Left lung (tissue), 1 donor: ENCODE results near the gene CCNE1.

- PRO-cap = no peak
Observed at GRCh38 chr19:28606265-28606528, 606.8 kb downstream of the UQCRFS1 start.

DNA sequence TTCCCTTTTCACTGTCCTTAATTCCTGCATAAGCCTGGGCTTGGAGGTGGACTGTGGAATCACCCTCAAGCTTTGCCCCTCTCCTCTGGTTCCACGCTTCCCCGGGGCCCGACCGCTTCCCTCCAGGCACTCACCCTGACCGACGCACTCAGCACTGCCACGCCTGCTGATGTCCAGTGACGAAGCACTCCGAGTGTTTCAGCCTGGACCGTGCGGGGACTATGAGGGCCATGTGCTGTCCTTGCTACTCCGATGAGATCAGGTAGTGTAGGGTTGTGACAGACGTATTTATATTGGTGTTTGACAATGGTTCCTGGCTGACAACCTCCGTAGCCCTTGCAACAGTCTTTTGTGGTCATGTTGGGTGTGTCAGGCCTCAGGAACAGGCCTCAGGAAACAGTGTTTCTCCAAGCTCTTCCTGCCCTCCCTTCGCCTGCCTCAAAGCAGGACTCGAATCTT, 223.8 kb downstream of the UQCRFS1 start:
- PRO-cap = no peak

DNA sequence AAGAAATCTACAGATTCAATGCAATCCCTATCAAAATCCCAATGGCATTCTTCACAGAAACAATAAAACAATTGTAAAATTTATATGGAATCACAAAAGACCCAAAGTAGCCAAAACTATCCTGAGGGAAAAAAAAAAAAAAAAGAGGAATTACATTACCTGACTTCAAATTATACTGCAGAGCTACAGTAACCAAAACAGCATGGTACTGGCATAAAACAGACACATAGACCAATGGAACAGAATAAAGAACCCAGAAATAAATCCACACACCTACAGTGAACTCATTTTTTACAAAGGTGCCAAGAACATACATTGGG, 34.4 kb downstream of the UQCRFS1 start:
- PRO-cap = unidirectional peak, minus-strand start at position 131 of the sequence

- PRO-cap = no peak
Observed at GRCh38 chr19:29417249-29417730, 108.5 kb upstream of the VSTM2B start.

DNA sequence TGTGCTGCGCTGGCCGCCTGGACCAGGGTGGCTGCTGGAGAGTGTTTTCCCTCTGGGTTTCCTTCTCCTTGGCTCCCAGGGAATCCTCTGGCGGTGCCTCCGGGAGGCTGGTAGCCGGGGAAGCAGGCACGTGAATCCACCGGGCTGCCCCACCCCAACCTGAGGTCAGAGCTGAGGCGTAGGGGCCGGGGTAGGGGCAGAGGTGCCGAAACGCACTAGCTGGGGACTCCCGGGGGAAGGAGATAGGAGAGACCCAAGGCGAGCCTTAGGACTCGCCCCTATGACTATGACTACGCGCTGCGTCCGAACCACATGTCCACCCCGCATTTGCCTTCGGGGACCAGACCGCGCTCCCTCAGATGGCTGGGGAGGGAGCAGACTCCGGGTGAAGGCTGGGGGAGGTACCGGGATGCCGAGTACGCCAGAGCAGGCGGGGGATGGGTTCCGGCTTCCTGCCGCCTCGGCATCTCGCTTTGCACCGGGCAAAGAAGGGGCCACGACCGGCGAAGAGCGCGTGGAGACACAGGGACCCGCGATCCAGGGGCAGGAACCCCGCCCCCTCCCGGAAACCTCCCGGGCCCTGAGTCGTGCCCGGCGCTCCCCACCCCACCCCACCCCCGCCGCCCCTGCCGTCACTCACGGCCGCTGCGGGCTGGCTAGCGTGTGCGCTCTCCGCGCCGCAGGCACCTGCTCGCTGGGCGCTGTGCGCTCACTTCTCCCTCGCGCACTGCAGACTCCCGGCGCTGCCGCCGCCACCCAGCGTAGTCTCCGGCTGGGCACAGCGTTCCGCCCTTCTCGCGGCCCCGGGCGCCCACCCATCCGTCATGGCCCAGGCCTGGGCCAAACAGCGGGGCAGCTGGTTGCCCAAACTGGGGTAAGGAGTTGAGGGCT, 765 bp upstream of the VSTM2B start:
- PRO-cap = no peak

- PRO-cap = no peak
Observed at GRCh38 chr19:29587368-29587791, 18.7 kb upstream of the POP4 start.

GRCh38 chr19:29605007-29606119, 720 bp upstream of the POP4 start:
- PRO-cap = bidirectional peak, plus-strand start at chr19:29605924, minus-strand start at chr19:29605907

GRCh38 chr19:29665778-29666796, 826 bp downstream of the PLEKHF1 start:
- PRO-cap = bidirectional peak, plus-strand start at chr19:29666588, minus-strand start at chr19:29666368

DNA sequence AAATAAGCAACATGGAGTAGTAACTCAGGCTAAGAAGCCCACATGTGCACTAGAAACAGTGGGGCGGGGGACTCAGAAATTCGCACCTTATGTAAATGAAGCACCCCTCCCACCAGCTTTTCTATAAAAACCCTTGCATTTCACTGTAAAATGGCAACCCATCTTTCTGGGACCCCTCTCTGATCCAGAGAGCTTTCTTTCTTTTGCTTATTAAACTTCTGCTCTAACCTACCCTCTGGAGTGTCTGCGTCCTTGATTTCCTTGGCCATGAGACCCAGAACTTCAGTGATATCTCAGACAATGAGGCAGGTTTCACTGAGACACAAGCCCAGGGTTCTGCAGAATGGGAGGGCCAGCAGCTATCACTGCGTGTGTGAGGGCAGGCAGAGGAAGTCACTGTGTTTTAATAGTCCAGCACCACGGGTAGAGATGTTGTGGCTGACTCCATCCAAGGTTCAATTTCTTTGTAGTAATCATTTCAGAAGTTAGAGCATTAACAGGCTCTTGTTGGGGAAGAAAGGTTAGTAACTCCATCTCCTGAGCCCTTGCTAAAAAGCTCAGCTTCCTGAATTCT, 2.4 kb downstream of the C19orf12 start:
- PRO-cap = no peak

- PRO-cap = no peak
Observed at GRCh38 chr19:29810853-29811262, 933 bp upstream of the CCNE1 start.

DNA sequence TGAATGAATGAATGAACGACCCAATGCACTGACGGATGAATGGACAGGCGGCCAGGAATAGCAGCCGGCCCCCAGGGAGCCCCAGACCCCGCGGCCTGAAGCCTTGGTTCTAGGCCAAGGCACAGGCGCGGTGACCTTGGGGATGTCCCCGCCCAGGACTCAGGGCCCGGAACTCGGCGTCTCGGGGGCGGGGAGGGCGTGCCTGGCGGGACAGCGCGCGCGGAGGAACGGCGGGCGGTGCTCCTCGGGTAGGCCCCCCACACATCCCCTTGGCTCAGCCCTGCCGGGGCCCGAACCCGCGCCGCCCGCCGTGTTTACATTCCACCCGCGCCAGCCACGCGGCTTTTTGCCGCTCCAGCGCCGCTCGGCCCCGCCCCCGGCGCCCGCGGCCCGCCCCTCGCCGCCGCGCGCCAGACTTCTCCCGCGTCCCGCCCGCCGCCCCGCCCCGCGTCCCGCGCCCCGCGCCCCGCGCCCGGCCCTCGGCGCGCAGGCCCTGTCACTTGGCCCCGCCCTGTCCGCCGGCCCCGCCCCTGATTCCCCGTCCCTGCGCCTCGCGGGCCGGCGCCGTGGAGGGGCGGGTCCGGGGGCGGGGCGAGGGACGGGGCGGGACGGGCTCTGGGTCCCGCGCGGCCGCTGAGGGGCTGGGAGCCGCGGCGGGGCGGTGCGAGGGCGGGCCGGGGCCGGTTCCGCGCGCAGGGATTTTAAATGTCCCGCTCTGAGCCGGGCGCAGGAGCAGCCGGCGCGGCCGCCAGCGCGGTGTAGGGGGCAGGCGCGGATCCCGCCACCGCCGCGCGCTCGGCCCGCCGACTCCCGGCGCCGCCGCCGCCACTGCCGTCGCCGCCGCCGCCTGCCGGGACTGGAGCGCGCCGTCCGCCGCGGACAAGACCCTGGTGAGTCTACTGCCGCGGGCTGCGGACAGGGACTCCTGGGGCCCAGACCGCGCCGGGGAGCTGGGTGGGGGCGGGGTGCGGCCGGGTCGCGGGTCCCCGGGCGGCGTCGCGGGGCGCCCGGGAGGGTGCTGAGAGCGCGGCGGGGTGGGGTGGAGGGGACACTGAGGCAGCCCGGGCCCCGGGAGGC, at the start of gene CCNE1:
Gene CCNE1, plus strand, starts transcription at position 729 of the 1,077 bp plus-strand sequence.
- PRO-cap = bidirectional peak, plus-strand start at position 199 of the sequence, minus-strand start at position 105 of the sequence; bidirectional peak, plus-strand start at position 732 of the sequence, minus-strand start at position 376 of the sequence

DNA sequence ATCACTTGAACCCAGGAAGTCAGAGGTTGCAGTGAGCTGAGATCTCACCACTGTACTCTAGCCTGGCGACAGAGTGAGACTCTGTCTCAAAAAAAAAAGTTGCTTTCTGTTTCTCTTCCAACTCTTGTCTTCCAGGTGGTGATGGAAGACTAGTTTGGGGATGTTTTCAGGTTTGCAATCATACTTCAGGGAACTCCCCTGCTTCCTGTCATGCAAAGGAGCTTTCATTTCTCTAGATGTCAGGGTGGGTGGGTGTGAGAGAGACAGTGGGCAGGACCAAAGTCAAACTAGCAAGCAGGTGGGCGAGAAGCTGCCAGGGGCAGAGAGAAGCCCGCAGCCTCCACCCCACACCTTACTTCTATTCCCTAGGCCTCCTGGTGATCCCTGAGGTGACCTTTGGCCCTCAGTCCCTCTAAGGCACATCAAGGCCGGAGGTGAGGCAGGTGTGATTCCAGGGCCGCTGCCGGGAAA, 25.7 kb downstream of the CCNE1 start:
- PRO-cap = no peak

DNA sequence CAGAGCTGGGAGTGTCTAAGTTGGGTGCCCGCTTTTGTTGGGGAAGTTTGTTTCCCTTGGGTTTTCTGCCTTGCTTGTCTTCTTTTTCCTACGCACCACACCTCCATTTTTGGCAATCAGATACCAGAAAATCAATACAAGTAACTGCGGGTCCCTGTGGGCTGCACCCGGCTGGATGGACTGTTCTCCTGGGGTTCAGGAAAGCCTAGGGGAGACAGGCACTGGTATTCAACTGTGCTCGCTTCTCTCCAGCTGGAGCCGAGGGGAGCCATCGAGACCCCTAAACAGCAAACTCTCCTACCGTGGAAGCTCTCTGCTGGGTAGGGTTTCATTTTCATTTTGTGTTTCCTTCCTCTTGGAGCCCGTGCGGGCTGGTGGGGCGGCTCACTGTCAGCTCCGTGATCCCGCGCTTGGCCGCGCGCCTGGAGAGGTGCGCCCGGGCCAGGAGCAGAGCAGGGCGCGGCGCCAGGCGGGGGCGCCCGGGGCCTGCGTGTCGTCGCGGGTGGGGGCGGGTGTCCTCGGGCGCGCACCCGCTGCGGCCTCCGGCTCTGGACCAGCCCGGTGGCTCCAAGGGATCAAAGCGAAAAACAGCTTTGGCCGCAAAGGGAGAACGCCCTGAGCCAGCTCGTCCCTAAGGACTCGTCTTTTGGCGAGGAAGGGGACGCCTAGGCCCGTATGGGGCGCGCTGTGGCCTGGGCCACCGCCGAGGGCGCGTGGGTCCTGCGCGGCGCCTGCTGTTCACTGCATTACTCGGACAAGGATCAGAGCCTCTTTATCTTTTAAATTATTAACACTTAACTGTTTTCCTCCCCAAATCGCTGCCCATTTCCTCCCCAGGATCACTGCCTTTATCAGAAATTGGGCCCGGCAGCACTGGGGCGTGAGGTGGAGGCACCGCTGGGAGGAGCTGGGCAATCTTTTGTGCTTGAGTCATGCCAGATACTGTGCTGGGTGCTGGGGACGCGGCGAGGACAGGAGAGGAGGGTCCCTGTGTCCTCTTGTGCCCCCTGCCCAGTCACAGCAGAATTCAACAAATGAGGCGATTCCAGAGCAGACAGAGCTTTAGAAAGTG, 347.4 kb downstream of the ZNF536 start:
- PRO-cap = bidirectional peak, plus-strand start at position 387 of the sequence, minus-strand start at position 330 of the sequence; unidirectional peak, minus-strand start at position 748 of the sequence

GRCh38 chr19:31023078-31023573, 326.1 kb downstream of the TSHZ3 start:
- PRO-cap = no peak

GRCh38 chr19:31277349-31278400, 71.6 kb downstream of the TSHZ3 start:
- PRO-cap = no peak

GRCh38 chr19:31339267-31339799, 9.9 kb downstream of the TSHZ3 start:
- PRO-cap = no peak

- PRO-cap = no peak
Observed at GRCh38 chr19:31392317-31392868, 43.2 kb upstream of the TSHZ3 start.

DNA sequence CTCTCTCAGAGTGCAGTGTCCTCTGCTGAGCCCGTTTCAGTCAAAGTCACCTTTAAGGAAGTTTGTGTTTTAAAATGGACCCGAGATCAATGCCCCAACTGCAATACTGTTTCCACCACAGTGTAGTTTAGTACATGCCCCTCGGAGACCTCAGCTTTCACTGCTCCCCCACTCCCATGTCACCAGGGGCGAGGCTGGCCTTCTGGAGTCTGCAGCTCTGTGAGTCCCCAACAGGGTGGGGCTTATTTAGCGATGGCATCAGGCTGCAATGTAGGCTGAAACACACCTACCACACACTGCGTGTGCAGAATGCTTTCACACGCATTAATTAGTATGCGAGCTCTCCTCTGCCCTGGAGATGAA, 248.5 kb upstream of the TSHZ3 start:
- PRO-cap = no peak

- PRO-cap = no peak
Observed at GRCh38 chr19:31889817-31890101, 455.7 kb upstream of the ZNF507 start.

DNA sequence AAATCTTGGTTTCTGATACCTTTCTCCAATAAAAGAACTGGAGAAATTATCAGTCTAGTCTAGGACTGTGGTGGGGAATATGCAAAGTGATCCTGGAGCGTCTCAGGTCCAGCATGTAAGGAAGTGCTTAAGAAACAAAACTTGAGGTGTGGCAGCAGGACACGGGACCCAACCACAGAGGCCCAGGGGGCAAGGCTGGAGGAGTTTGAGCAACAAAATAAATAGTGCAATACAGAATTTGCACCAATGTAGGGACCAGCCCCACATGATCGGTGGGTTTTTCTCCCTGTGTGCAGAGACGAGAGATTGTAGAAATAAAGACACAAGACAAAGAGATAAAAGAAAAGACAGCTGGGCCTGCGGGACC, 29.2 kb upstream of the DPY19L3 start:
- PRO-cap = no peak